Right ventricle myocardium (tissue), 1 donor: ENCODE data around the gene EFCAB12.

GRCh38 chr3:129239884-129240920 lies 9.2 kb upstream of the COPG1 start:
- PRO-cap, 2 experiments: no peak in any of the 2 experiments

DNA sequence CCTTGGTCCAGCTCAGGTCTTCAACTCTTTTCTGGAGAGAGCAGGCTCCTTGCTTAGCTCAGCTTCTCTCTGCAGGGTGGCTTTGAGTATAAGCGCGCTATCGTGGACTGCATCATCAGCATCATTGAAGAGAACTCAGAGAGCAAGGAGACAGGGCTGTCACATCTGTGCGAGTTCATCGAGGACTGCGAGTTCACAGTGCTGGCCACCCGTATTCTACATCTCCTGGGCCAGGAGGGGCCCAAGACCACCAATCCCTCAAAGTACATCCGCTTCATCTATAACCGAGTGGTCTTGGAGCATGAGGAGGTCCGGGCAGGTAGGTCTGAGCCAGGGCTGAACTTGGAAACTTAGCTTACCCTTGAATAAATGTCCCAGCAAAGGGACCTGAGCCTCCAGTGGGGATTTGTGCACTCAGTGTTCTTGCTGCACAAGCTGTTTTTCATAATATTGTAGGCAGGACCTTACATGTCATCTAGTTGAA lies 13.2 kb upstream of the HMCES start:
- PRO-cap, 2 experiments: no peak in any of the 2 experiments

- PRO-cap, 2 experiments: no peak in any of the 2 experiments
These were observed 54.7 kb upstream of the H1-10 start for GRCh38 chr3:129370391-129371559.

- PRO-cap, 2 experiments: peak in 2 of 2 experiments; most common plus-strand start chr3:129428820 (in 2); most common minus-strand start chr3:129428821 (in 1)
These were observed at the start of gene EFCAB12 for GRCh38 chr3:129428117-129429137. Gene EFCAB12 (minus strand): TSS chr3:129428636.

GRCh38 chr3:129429872-129431074 lies 1.8 kb upstream of the EFCAB12 start:
- PRO-cap, 2 experiments: no peak in any of the 2 experiments

GRCh38 chr3:129431879-129432638 lies 3.6 kb upstream of the EFCAB12 start:
- PRO-cap, 2 experiments: no peak in any of the 2 experiments

- PRO-cap, 2 experiments: no peak in any of the 2 experiments
These were observed 1.1 kb downstream of the MBD4 start for GRCh38 chr3:129438583-129439137.

DNA sequence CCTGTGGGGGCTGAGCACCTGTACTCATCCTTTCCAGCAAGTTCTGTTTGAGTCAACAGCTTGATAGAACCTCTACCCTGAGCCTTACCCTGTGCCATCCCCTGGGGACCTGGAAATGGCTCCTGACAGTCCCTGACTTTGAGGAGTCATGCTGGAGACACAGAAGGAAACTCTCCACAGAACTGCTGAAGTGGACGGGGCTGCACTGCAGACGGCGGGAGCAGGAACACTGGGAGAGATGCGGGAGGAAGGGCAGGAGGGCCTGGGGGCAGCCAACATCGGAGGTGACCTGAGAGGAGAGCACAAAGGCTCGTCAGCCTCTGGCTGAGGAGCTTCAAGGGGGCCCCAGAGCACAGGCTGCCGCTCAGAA lies 14.9 kb upstream of the RHO start:
- PRO-cap, 2 experiments: no peak in any of the 2 experiments

- PRO-cap, 2 experiments: peak in 1 of 2 experiments; most common minus-strand start chr3:129561301 (in 1)
These were observed 18.2 kb downstream of the H1-8 start for GRCh38 chr3:129560865-129561955.

DNA sequence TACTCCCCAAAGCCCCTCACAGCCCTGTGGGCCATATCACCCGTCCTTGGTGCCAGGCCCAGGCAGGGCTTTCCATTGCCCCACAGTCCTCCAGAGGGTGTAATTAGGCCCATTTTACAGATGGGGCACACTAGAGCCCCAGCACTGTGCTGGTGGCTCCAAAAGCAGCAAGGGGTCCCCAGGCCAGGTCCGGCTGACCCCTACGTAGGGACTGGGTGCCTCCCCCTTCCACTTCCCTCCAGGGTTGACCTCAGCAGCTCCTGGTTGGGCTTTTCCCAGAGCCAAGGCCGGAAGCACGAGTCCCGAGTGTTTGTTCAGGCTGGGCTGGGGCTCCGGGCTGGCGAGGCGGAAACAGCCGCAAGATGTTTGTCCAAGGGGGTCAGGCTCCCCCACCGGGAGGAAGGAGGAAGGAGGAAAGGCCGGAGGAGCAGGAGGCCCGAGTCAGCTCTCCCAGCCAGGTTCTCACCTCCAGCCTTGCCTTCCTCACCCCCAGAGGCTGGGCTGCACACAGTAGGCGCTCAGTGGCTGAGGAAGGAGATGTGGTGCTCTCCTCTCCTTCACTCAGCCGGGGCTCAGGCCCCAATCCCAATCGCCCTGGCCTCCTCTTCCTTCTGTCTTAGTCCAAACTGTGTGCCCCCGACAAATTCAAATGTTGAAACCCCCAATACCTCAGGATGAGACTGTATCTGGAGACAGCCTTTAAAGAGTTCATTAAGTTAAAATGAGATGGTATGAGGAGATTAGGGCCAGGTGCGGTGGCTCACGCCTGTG lies 17.1 kb upstream of the PLXND1 start:
- PRO-cap, 2 experiments: no peak in any of the 2 experiments

- PRO-cap, 2 experiments: no peak in any of the 2 experiments
These were observed 35.1 kb upstream of the PLXND1 start for GRCh38 chr3:129641547-129642067.

- PRO-cap, 2 experiments: no peak in any of the 2 experiments
These were observed 116.0 kb upstream of the PLXND1 start for GRCh38 chr3:129722486-129722944.

DNA sequence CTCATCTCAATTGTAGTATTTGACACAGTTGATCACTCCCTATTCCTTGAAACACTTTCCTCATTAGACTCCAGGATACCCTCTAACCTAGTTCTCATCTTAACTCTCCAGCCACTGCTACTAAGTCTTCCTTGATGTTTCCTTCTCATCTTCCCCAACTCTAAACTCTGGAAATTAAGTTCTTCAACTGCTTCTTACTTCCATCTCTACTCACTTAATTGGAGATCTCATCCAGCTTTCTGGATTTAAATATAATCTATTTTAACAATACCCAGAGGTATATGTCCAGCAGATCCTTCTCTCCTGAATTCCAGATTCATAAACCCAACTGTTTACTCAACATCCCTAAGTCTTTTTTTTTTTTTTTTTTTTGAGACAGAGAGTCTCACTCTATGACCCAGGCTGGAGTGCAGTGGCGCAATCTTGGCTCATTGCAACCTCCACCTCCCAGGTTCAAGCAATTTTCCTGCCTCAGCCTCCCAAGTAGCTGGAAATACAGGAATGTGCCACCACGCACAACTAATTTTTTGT lies 16.2 kb downstream of the TMCC1 start:
- PRO-cap, 2 experiments: no peak in any of the 2 experiments

GRCh38 chr3:131004513-131005142 lies 22.0 kb downstream of the ASTE1 start:
- PRO-cap, 2 experiments: no peak in any of the 2 experiments

GRCh38 chr3:131331973-131332459 lies 49.6 kb upstream of the NUDT16 start:
- PRO-cap, 2 experiments: no peak in any of the 2 experiments

DNA sequence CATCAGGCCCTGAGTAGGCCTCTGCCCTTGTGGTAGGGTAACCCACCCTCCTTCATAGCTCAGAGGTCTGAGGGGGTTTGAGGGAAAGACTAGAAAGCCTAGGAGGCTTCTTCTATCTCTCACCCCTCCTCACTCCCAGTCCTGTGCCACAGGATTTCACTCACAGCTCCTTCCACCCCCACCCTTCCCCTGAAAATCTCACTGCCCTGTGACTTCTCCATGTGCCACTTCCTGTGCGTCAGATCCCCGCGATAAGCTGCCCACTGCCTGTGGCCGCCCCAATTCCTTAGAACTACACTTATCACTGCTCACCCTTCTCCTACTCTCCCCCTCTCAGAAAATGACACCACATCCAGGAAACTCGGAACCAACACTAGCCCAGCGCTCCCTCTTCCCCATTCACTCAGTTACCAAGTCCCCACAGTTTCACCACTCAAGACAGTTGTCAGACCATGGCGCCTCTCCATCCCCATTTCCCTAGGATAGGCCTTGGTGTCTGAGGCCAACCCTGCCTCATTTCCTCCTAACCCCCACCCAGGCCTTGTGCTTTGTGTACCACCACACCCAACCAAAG lies 20.6 kb upstream of the NUDT16 start:
- PRO-cap, 2 experiments: peak in 1 of 2 experiments; most common plus-strand start position 241 of the sequence (in 1)

DNA sequence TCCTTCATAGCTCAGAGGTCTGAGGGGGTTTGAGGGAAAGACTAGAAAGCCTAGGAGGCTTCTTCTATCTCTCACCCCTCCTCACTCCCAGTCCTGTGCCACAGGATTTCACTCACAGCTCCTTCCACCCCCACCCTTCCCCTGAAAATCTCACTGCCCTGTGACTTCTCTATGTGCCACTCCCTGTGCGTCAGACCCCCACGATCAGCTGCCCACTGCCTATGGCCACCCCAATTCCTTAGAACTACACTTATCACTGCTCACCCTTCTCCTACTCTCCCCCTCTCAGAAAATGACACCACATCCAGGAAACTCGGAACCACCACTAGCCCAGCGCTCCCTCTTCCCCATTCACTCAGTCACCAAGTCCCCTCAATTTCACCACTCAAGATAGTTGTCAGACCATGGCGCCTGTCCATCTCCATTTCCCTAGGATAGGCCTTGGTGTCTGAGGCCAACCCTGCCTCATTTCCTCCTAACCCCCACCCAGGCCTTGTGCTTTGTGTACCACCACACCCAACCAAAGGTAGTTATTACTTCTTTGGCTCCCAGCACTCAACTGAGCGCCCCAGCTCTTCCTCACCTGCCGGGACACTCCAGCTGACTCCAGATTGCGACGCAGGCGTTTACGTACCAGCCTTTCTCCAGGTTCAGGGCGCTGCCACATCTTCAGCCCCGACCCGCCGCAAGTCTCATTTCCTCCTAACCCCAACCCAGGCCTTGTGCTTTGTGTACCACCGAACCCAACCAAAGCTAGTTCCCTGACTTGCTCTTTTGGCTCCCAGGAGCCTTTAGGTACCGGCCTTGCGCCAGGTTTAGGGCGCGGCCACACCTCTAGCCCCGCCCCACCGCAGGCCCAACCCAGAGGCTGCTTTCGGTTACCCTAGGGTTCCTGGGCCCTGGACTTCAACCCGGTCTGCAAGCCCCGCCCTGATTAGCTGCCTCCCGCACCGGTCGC lies 596 bp upstream of the NUDT16 start:
- PRO-cap, 2 experiments: peak in 2 of 2 experiments; most common minus-strand start position 793 of the sequence (in 2)

- PRO-cap, 2 experiments: no peak in any of the 2 experiments
These were observed 42.6 kb upstream of the ACKR4 start for GRCh38 chr3:132554530-132554903.

DNA sequence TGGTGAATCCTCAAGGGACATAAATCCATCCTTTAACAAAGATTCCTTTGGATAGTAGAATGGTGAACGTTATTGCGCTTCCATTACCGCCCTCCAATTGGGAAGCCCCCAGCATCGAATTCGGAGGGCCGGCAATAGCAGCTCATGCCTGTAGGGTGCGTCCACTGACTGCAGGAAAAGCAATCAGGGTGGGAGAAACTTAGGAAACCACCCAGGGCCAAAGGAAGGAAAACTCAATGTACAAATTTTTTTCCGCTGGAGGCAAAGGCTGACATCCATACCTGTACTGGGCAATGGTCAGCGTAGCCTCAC lies 331 bp downstream of the ACAD11 start:
- PRO-cap, 2 experiments: peak in 2 of 2 experiments; most common plus-strand start position 164 of the sequence (in 2); most common minus-strand start position 99 of the sequence (in 1)

DNA sequence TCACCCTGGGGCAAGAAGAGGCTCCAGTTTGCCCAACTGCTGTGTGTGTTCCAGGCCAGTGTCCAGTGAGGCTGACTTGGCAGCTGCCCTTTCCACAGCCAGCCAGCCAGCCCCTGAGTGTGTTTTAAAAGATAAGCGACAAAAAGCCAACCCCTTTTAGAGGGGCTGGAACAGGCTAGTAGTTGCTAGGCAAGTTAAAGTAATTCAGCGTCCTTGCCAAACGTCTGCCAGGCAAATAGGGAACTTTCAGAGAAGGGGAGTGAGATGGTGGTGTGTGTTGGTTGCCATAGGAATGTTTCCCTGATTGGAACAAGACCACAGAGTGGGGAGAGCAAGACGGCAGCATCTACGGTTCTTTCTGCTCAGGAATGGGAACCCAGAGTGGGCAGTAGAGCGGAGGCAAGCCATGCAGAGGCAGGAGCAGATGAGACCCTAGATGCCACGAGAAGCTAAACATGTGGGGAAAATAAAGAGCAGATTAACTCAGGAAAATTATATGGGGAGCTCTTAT lies 86.4 kb downstream of the TMEM108 start:
- PRO-cap, 2 experiments: peak in 1 of 2 experiments; most common plus-strand start position 312 of the sequence (in 1)